ENCODE measurements around the gene ACTR6.

DNA sequence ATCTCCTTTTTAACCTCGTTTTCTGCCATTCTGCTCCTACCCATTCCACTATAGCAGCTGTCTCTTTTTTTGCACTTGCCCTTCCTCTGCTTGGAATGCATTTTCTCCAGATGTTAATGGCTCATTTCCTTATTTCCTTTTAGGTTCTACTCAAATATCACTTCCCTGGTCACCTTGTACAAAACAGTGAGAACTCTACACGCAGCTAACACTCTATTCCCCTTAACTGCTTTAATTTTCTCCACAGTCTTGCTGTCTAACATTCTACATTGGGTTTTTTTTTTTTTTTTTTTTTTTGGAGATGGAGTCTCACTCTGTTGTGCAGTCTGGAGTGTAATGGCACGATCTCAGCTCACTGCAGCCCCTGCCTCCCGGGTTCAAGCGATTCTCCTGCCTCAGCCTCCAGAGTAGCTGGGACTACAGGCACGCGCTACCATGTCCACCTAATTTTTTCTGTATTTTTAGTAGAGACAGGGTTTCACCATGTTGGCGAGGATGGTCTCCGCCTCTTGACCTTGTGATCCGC is 45.1 kb downstream of the CDK17 start:
- PRO-cap, 7 experiments, result no peak in any of the 7 experiments
- RAMPAGE, long total RNA, 2 experiments, result no peak in any of the 2 experiments

DNA sequence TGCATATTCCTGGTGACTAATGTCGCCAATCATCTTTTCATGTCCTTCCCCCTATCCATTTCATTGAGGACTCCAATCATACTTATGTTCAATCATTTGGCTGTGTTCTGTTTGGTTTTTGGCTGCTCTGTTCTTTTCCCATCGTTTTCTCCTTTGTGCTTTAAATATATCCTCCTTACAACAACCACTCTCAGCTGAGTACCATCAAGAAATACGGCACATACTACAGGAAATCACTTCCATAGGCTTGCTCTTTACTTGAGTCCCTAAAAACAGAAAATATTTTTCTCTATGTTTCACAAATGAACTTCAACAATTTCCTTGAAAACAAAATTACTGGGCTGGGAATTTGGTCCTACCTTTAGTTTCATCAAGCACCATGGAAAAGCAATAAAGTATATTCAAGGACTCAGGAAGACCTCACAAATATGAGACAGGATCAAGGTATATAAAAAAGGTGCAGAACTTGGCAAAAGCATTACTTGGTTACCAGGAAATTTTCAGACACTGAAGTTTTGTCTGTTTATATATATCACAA is 35.7 kb downstream of the CDK17 start:
- PRO-cap, 7 experiments, result no peak in any of the 7 experiments
- RAMPAGE, long total RNA, 2 experiments, result no peak in any of the 2 experiments

GRCh38 chr12:96392412-96392806 is 7.8 kb downstream of the CDK17 start:
- PRO-cap, 7 experiments, result no peak in any of the 7 experiments
- RAMPAGE, long total RNA, 2 experiments, result no peak in any of the 2 experiments

- PRO-cap, 7 experiments, result no peak in any of the 7 experiments
- RAMPAGE, long total RNA, 2 experiments, result no peak in any of the 2 experiments
Measured at GRCh38 chr12:97168723-97169214, 261.7 kb downstream of the NEDD1 start.

DNA sequence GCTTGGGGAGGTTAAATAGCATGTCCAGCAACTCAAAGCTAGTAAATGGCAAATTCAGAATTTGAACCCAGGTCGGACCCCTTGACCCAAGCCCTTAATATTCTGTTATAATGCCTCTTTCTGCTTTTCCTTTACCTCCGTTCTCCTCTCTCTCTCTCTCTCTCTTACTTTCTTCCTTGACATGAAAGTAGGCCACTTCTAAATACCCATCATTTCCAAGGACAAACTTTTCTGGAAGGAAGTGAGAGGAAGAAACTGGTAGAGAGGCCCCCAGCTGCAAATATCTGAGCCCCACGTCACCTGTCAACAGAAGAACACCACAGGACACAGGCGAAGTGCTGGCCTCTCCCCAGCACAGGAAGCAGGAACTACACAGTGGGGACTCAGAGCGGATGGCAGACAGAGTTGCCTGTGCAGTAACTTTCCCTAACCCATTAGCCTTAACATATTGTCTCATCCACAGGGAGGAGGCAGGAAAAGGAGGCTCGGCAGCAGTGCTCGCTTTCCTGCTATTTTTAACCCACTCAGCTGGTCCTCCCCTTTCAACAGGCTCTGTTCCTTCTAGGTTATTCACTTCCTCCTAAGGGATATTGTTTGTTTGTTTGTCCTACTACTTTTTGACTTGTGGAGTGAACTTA is 111.5 kb upstream of the TMPO start:
- PRO-cap, 7 experiments, result no peak in any of the 7 experiments
- RAMPAGE, long total RNA, 2 experiments, result no peak in any of the 2 experiments

- PRO-cap, 7 experiments, result peak in 7 of 7 experiments; most common plus-strand start chr12:98491260 (in 4); most common minus-strand start chr12:98491120 (in 3)
- RAMPAGE, long total RNA, 2 experiments, result no peak in any of the 2 experiments
Measured at GRCh38 chr12:98490938-98491392, 24.4 kb upstream of the TMPO start.

GRCh38 chr12:98592718-98593163 is 745 bp upstream of the SLC25A3 start:
- PRO-cap, 7 experiments, result no peak in any of the 7 experiments
- RAMPAGE, long total RNA, 2 experiments, result no peak in any of the 2 experiments

DNA sequence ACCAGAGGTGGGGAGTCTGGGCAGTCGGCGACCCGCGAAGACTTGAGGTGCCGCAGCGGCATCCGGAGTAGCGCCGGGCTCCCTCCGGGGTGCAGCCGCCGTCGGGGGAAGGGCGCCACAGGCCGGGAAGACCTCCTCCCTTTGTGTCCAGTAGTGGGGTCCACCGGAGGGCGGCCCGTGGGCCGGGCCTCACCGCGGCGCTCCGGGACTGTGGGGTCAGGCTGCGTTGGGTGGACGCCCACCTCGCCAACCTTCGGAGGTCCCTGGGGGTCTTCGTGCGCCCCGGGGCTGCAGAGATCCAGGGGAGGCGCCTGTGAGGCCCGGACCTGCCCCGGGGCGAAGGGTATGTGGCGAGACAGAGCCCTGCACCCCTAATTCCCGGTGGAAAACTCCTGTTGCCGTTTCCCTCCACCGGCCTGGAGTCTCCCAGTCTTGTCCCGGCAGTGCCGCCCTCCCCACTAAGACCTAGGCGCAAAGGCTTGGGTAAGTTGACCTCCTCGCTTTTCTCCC is 318 bp downstream of the APAF1 start:
- PRO-cap, 7 experiments, result peak in 1 of 7 experiments; most common minus-strand start position 459 of the sequence (in 1)
- RAMPAGE, long total RNA, 2 experiments, result no peak in any of the 2 experiments

DNA sequence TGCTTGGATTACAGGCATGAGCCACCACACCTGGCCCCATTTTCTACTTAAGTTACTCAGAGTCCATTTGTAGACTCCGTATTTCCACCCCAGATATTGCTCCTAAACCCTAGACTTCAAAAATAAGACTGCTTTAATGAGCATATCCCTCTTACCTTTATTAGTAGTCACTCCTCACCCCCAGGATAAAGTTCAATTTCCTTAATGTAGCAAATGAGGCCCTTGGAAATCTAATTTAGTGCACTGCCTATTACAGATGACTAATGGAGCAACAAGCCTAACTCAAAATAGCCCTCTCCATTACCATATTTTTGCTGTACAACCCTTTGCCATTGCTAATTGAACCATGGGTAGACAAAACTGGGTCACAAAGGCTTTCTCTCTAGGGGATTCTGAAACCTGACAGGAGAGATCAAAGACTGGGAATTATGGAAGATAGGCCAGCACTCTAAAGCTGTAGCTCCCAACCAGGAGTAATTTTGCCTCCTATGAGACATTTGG is 5.0 kb downstream of the BLTP3B start:
- PRO-cap, 7 experiments, result no peak in any of the 7 experiments
- RAMPAGE, long total RNA, 2 experiments, result no peak in any of the 2 experiments

DNA sequence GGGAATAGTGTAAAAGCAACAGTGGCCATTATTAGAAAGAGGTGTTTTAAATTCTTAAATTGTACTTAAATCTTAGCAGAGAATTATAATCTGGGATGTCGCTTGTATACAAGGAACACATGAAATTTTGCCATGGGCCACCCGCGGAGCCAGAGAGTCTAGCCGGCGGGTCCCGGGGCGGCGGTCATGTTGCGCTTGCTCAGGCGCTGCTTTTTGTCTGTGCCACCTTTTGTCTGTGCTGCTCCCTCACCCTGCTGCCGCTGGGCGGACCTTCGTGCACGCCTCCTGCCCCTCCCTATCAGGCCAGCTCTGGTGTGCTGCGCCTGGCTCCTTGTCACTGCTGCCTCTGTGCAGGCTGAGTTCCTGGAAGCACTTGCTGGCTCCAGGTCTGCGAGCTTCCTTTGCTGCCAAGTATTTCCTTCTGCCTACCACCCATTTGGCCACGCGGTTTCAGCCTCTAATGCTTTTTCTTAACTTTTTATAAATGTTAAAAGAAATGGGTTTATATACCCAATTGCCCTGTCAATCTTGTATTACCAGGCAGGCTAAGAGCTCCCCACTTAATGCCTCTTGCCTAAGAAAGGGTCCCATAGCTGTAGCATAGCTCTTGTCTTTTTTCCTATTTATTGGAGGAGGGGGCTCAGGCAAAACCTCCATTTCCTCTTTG is 21.3 kb upstream of the BLTP3B start:
- PRO-cap, 7 experiments, result no peak in any of the 7 experiments
- RAMPAGE, long total RNA, 2 experiments, result no peak in any of the 2 experiments

DNA sequence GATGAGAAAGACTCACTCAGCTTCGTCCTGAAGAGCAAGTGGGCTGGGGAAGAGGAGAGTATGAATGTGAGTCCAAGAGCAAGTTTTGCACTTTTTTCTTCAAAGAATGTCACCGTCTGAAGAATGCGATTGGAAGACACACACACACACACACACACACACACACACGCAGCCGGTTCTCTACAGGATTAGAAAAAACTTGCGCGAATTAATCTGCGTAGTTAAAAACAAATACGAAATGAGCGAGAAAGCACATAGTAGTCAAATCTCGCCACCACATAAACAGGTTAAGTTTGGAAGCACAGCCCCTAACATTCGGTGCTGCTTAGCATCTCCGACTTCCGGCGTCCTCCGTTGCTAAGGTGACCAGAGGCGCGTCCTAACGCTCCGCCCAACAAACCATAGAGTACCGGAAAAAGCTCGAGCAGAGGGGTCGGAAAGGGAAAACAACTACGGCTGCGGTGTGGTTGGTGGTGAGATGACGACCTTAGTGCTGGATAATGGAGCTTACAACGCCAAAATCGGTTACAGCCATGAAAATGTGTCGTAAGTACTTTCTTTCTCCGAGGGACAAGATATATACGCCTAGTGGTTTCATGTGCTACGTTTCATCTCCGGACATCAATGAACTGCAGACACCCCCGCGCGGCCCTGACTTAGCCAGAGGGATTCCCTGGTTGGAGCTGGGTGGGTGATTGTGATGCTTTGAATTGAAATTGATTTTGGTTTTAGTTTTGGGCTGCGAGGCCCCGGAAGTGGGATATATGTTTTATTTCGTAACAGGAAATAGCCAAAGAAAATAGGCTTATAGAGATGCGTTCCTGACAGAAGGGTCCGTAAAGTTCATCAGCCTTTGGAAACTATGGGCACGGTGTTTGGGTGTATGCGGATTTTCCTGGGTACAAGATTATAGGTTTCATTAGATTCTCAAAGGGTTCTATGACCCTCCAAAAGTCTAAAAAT is at the start of gene ACTR6:
TSS of gene ACTR6 (plus strand) at position 442 of the 963 bp plus-strand sequence.
- PRO-cap, 7 experiments, result peak in 7 of 7 experiments; most common plus-strand start position 449 of the sequence (in 3); most common minus-strand start position 356 of the sequence (in 7)
- RAMPAGE, long total RNA, 2 experiments, result start-site peak on the plus strand in 2 of 2 experiments, centred at positions 440 to 446 of the sequence, 110 to 273 reads per replicate

DNA sequence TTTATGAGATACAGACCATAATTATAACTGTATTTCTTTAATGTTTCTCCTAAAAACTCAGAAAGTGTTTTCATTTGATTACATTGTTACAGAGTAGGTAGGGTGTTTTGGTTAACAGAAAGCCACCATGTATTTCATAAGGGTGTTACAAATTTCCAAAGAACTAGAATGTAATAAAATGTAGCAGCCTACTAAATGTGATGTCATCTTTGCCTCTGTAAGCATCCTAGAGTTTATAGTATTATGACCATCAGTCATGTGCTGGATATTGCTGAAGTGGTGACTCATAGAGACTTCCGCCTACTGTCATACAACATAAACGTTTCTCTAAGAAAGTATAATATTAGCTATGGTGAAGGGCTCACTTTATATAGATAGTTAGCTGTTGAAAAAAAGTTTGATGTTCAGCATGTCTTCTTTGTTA is 3.2 kb downstream of the GAS2L3 start:
- PRO-cap, 7 experiments, result no peak in any of the 7 experiments
- RAMPAGE, long total RNA, 2 experiments, result no peak in any of the 2 experiments

GRCh38 chr12:101204859-101205378 is 5.1 kb downstream of the SLC5A8 start:
- PRO-cap, 7 experiments, result no peak in any of the 7 experiments
- RAMPAGE, long total RNA, 2 experiments, result no peak in any of the 2 experiments

GRCh38 chr12:101299710-101300338 is 19.9 kb downstream of the UTP20 start:
- PRO-cap, 7 experiments, result no peak in any of the 7 experiments
- RAMPAGE, long total RNA, 2 experiments, result no peak in any of the 2 experiments

- PRO-cap, 7 experiments, result no peak in any of the 7 experiments
- RAMPAGE, long total RNA, 2 experiments, result no peak in any of the 2 experiments
Measured at GRCh38 chr12:101706670-101707460, 9.4 kb downstream of the CHPT1 start.

DNA sequence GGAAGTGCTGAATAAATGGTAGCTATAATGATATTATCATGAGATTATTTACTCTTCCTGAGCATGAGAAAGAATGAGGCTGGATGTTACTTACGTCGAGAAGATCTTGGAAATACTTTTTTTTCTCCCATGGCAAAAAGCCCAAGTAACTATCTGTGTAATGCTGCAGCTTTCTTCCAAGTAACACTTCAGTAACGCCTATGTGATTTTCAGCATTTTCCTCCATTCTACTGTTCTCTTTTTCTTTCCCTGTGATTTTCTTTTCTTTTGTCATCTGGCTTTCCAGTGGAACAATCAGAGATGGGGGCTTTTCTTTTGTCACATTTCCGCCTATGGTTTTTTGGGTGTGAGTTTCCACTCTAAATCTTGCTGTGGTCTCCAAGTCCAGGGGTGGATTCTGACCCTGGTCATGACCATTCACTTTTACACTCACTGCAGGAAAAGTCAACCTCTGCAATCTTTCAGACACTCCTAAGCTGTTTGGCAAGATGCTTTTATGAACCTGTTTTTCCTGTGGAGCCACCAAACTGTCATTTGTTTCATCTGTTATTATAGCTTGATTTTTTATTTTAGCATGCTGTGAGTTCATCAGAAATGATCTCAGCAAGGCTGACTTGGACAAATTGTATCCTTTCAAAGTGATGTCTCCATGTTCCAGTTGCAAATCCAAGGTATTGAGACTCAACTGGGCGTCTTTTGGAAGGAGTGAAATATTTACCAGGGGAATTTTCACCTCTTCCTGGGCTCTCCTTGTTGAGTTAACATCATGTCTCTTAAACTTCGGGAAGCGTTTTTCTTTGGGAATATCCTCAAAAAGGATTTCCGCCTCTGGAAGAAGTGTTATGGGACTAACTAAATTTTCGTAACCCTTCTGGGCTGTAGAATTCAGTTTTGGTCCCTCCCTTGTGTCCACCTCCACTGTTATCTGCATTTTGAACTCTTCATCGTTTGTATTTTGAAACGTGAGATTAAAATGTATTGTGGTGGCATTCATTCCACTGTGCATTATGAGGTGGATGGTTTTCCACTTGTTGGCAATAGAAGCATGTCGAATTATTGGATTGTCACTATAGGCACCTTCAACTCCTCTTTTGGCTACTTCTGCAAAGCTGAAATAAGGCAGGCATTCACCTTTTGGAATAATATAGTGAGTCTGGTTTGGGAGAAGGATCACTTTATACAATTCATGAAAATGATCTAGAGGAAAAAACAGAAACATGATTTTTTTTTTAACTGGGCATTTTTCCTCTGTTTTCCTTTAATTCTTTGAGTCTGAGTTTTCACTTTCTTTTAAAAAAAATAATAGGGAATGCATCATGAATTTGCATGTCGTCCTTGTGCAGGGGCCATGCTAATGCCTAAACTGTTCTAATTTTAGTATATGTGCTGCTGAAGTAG is 25.3 kb upstream of the SYCP3 start:
- PRO-cap, 7 experiments, result no peak in any of the 7 experiments
- RAMPAGE, long total RNA, 2 experiments, result no peak in any of the 2 experiments

- PRO-cap, 7 experiments, result peak in 4 of 7 experiments; most common plus-strand start chr12:101877059 (in 3); most common minus-strand start chr12:101876997 (in 1)
- RAMPAGE, long total RNA, 2 experiments, result no peak in any of the 2 experiments
Measured at GRCh38 chr12:101876700-101877080, 690 bp upstream of the DRAM1 start.

DNA sequence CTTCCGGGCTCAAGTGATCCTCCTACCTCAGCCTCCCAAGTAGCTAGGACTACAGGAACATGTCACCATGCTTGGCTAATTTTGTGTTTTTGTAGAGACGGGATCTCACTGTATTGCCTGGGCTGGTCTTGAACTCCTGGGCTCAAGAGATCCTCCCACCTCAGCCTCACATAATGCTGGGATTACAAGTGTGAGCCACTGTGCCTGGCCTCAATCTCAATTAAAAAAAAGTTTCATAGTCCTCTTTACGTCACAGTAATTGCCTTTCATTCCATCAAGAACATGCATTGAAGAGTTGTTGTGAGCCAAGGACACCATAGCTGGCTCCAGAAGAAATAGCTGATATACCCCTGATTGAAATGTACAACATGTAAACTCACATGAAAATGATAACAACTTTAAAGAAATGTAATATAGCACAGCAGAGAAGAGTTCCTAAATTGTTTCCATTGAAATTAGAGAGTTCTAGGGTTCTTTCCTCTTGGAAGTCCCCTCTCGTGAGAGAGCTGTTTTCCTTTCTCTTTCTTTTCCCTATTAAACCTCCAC is 11.6 kb downstream of the DRAM1 start:
- PRO-cap, 7 experiments, result no peak in any of the 7 experiments
- RAMPAGE, long total RNA, 2 experiments, result no peak in any of the 2 experiments

- PRO-cap, 7 experiments, result no peak in any of the 7 experiments
- RAMPAGE, long total RNA, 2 experiments, result no peak in any of the 2 experiments
Measured at GRCh38 chr12:101931337-101932330, 54.3 kb downstream of the DRAM1 start.

DNA sequence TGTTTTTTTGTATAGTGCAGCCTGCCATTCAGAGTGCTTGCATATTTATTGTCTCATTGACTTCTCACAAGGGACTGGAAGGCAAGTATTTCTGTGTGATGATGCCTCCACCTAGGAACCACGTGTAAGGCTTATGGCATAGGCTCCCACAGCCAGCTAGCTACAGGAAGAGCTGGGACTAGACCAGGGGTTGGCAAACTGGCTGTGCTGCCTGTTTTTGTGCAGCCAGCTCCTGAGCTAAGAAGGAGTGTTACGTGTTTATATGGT is 970 bp downstream of the PARPBP start:
- PRO-cap, 7 experiments, result no peak in any of the 7 experiments
- RAMPAGE, long total RNA, 2 experiments, result no peak in any of the 2 experiments

All from ovary (tissue), 7 donors.